ENCODE measurements around the gene BPIFB3.

DNA sequence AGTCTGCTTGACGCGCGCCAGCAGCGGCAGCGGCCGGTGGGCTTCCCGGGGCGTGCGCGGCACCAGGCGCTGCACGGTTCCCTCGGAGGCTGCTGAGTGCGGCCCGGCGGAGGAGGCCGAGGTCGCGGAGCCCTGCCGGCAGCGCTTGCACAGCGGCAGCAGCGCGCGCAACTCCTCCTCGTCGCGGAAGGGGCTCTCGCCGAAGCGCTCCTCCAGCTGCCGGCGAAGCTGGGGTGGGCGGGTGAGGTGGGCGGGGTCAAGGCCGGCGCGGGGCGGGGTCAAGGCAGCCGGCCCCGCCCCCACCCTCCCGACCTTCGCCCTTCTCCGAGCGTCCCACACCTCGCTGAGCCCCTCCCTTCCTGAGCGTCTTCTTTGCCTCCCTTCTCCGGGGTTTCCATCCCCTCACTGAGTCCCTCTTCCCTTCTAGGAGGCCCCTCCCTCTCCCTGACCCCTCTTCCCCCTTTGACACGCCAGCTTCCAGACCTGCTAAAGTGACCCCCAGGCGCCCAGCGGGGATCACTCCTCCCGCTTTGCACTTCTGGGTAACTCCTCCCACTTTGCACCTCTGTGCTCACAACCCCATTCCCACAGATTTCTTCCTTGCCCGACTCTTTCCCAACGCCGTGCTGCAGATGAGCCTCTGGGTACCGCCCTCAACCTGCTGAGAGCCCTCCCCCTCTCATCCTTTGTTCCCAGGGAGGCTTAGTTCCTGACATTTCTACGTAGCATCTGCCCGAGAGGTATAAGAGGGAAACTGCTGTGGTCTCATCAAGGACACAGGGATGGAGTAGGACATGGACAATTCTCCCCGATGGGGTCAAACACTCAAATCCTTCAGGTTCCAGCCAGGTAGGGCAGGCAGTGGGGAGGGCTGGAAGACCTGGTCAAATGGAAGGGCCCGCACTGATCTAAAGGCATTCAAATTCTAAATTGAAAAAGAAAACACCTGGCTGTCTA lies 8.6 kb downstream of the DUSP15 start:
- PRO-cap = no peak
- RAMPAGE, long total RNA, 3 experiments = no peak in any of the 3 experiments

GRCh38 chr20:31994812-31995413 lies 15.3 kb upstream of the CCM2L start:
- PRO-cap = no peak
- RAMPAGE, long total RNA, 3 experiments = no peak in any of the 3 experiments

GRCh38 chr20:32165190-32165905 lies 42.2 kb downstream of the PLAGL2 start:
- PRO-cap = no peak
- RAMPAGE, long total RNA, 3 experiments = no peak in any of the 3 experiments

DNA sequence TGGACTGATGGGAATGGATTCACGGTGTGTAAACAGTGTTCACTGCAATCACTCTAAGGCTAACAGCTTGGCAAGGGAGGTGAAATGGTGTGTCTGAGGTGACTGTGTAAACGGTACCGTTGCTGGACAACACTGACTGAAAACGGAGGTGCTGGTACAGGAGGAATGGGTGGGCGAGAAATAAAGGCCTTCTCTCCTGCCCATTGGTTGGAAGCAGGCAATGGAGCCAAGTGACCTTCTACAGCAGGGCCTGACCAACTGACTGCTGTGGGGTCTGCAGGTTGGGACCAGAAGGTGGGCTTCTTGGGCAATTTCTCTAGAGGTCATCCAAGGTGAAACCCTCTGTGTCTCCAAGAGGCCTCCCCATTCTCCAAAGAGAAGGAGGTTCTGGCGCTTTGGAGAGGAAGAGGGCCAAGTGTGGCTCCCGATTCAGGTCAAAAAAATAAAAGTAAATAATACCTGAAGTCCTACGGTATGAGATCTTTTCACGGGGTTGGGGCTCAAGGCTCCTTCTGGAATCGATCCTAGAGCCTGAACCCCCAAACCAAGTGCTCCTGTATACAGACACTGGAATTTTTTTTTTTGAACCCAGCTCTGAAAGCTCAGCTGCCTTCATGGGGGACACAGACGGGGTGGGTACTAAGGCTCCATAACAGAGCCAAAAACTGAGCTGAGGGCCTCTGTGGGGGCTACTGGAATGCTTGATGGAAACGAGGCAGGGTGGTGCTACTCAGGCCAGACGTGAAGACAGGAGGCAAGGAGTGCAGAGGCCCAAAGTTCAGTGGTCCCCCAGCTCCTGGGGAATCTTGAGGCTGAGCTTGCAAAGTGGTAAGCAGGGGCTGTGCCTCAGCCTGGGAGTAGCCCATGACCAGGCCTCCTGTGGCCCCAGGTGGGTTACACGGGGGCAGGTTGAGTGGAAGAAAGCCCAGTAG lies 11.5 kb downstream of the PLAGL2 start:
- PRO-cap = no peak
- RAMPAGE, long total RNA, 3 experiments = no peak in any of the 3 experiments

- PRO-cap = bidirectional peak, plus-strand start at chr20:32205713, minus-strand start at chr20:32205587
- RAMPAGE, long total RNA, 3 experiments = no peak in any of the 3 experiments
Measured at GRCh38 chr20:32205465-32206295, 1.9 kb downstream of the PLAGL2 start.

DNA sequence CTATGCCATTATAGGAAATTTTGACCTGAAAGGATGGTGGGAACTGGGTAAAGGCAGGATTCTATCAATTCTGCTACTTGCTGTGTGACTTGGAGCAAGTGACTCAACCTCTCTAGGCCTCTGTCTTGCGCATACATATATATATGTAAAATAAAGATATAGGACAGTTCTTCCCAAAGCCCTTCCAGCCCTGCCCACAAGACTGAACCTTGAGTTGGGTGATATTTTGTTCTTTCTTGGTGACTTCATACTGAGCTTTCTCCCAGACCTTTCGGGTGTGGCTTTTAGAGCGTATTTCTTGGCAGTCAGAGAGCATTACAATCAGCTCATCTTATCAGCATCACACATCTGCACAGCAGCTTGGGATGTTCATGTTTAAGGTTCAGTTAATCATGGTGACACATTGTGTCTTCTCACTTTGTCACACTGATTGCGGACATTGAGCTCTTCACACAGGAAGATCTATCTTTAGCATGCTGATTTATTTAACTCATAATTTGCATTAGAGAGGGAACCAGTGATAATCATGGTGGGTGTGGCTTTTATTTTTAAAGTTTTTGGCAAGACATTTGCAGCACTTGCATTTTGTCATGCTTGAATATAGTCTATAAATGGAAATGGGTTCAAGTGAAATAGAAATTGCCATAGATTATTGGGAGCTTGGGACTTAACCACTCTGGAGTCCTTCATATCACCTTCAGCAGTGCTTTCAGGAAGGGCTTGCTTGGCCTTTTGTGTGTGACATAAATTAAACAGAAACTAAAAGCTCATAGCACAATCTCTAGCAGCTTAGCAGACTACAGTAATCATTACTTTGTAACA lies 8.3 kb downstream of the KIF3B start:
- PRO-cap = no peak
- RAMPAGE, long total RNA, 3 experiments = no peak in any of the 3 experiments

DNA sequence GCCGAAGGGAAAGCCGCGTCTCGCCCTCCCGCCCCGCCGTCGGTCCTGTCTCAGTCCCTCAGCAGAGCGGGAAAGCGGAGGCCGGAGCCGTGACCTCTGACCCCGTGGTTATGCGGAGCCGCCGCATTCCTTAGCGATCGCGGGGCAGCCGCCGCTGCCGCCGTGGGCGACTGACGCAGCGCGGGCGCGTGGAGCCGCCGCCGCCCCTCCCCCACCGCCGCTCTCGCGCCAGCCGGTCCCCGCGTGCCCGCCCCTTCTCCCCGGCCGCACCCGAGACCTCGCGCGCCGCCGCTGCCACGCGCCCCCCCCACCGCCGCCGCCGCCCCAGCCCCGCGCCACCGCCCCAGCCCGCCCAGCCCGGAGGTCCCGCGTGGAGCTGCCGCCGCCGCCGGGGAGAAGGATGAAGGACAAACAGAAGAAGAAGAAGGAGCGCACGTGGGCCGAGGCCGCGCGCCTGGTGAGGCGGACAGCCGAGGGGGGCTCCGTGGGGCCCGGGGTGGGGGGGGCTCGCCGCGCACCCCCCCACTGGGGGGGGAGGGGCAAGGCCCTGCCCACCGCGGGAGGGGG lies 328 bp downstream of the ASXL1 start:
- PRO-cap = bidirectional peak, plus-strand start at position 126 of the sequence, minus-strand start at position 164 of the sequence; bidirectional peak, plus-strand start outside the sequence, minus-strand start at position 533 of the sequence
- RAMPAGE, long total RNA, 3 experiments = no peak in any of the 3 experiments

- PRO-cap = no peak
- RAMPAGE, long total RNA, 3 experiments = no peak in any of the 3 experiments
Measured at GRCh38 chr20:32371641-32372486, 13.7 kb downstream of the ASXL1 start.

- PRO-cap = unidirectional peak, minus-strand start at chr20:32475520
- RAMPAGE, long total RNA, 3 experiments = no peak in any of the 3 experiments
Measured at GRCh38 chr20:32475023-32475728, 110.0 kb downstream of the NOL4L start.

GRCh38 chr20:32484499-32485369 lies 100.4 kb downstream of the NOL4L start:
- PRO-cap = no peak
- RAMPAGE, long total RNA, 3 experiments = no peak in any of the 3 experiments

DNA sequence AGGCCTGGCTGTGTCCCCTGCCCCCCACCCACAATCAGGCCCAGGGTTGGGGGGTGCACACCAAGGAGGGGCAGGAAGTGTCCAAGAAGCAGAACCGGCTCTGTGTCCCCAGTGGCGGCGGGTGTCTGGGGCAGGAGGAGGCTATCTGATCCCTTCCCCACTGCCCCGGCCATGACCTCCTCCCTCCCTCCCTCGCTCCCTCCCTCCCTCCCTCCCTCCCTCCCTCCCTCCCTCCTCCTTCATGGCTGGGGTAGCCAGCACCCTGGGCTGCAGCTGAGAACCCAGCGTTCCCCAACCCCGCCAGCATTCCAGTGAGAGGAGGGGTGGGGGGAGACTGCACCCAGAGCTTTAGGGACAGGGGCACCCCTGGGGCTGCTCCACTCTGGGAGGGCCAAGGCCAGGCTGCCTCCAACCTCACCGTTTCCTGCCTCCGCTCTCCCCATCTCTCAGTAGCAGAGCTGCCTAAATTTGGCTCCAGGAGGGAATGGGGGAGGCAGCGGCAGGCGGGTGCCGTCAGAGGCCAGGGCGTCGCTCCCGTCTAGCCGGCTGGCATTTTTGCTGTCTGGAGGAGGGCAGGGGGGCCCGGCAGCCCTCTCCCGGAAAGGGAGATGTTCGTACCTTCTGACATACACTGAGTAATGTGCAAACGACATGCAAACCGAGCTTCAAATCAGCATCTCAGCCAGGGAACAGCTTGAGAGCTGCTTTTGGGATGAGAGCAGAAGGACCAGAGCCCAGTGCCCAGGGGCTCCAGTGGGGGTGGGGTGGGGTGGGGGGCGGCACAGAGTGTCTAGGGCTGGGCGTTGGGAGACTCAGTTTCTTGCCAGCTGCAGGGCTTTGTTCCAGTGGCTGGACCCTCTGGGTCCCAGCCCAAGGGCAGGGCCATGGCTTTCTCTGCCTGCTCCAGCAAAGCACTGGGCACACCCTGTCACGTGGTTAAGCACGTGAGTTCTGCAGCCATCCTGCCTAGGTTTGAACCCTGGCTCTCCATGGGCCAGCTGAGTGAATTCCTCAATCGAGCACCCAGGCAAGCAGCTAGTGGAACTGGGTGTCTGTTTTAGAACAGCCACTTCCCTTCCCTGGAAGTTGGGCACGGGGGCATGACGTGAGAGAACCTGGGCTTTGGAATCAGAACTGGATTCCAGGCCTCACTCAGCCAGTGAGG lies 46.5 kb downstream of the NOL4L start:
- PRO-cap = no peak
- RAMPAGE, long total RNA, 3 experiments = no peak in any of the 3 experiments

DNA sequence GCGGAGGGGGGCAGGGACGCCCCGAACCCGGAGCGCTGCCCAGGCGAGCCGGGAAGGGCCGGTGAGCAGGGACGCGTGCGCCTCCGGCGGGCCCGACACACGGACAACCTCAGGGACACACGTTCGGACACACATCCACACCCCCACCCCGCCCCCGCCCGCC lies 897 bp downstream of the NOL4L start:
- PRO-cap = no peak
- RAMPAGE, long total RNA, 3 experiments = no peak in any of the 3 experiments

DNA sequence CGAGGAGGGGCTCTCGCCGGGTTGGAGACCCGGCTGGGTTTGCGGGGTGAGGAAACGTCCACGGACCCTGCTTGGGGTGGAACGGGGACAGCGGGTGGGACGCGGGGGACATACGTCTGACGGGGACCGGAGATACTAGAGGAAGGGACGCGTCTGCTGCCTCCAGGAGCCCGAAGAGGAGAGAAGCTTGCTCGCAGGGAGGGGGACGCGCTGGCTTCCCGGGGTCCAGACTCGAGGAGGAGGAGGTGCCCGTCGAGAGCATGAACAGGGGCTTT lies 568 bp downstream of the DNMT3B start:
- PRO-cap = no peak
- RAMPAGE, long total RNA, 3 experiments = no peak in any of the 3 experiments

GRCh38 chr20:32807574-32808093 lies 12.1 kb upstream of the MAPRE1 start:
- PRO-cap = no peak
- RAMPAGE, long total RNA, 3 experiments = no peak in any of the 3 experiments

GRCh38 chr20:32820571-32821129 lies 896 bp downstream of the MAPRE1 start:
- PRO-cap = no peak
- RAMPAGE, long total RNA, 3 experiments = no peak in any of the 3 experiments

DNA sequence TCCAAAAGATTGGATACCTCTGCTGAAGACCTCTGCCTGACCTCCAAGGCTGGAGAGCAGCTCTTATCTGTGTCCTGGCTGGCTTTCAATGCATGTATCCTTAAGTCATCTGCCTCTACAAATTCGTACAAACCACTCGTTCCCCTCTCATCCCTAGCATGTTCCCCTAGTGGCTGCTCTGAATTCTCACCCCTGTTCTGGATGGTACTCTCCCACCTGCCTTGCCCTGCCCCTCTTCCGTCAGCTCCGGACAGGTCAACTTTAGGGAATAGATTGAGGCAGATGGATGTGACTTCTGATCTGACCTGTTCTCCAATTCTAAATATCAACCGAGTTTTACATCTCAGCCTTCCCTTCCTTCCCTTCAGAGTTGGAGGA lies 303 bp downstream of the EFCAB8 start:
- PRO-cap = no peak
- RAMPAGE, long total RNA, 3 experiments = no peak in any of the 3 experiments

- PRO-cap = no peak
- RAMPAGE, long total RNA, 3 experiments = no peak in any of the 3 experiments
Measured at GRCh38 chr20:32968669-32969259, 35.5 kb downstream of the SUN5 start.

- PRO-cap = no peak
- RAMPAGE, long total RNA, 3 experiments = no peak in any of the 3 experiments
Measured at GRCh38 chr20:33053696-33054100, at the start of gene BPIFB3. BPIFB3 (plus strand) TSS chr20:33053903.

- PRO-cap = no peak
- RAMPAGE, long total RNA, 3 experiments = no peak in any of the 3 experiments
Measured at GRCh38 chr20:33127696-33128294, 40.2 kb upstream of the BPIFA2 start.

- PRO-cap = no peak
- RAMPAGE, long total RNA, 3 experiments = no peak in any of the 3 experiments
Measured at GRCh38 chr20:33358125-33358740, 43.1 kb downstream of the CDK5RAP1 start.